BE2C (cell line): ENCODE measurements around a stretch of chr12.

DNA sequence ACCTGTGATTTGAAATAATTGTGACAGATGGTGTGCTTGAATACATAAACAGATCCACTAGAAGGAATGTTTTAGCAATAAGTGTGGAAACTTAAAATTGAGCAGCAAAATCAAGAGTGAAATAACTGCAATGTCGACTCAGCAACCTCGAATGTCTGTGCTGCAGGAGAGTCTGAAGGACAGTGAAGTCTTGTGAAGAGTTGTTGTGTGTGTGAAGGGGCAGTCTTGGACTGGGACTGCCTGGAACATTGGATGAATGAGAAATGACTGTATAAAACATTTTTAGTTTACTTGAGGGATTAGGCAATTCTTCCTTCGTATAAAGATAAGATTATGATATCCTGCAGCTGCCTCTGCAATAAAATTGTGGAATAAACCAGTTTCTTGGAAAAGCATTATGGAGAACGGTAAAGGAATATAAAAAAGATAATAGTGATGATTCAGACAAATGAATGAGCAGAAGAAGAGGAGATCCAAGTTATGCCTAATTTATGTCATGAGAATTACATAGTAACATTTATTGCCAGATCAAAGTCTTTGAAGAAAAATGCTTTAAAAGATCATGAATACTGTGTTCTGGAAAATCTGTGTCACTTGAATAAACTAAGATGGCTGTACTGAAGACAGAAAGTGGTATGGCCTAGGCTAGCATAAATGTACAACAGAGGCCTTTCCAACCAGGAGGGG, 30.9 kb upstream of the LUM start:
- RRBS: no CpG with 5 or more reads among the region's 4 CpGs

DNA sequence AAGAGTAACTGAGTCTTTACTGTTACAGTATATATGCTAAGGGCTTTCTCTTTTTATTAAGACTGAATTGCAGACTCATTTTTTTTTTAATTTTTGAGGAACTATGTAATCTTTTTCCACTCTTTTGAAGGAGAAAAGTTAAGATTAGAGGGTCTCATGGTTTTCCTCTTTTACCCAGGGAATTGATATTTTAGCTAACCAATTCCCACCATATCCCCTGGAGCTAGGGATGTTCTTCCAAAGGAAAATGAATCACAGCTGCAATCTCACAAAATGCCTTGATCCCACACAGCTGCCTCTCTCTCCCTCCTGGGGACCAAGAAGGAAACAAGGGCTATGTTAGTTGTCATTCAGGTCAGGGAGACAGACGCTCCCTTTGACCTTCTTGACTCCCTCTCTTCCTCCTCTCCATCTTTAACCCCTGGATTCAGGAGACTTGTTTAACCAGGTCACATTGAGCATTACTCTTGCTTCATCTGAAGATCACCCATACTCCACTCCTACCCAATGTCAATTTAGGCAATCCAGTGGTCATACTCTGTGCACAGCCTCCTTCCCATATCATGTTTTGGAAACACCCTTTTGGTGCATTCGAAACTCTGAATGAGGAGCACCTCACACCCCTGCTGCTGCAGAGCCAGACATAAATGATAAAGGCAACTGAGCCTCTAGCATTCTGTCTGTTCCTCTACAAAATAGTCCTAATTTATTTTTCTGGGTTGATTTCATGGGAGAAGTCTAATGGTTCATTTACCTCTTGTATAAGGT, 9.4 kb downstream of the DCN start:
- RRBS: no CpG with 5 or more reads among the region's 2 CpGs

GRCh38 chr12:91177982-91178707, 4.5 kb downstream of the DCN start:
- RRBS: no CpG with 5 or more reads among the region's 8 CpGs

GRCh38 chr12:91239478-91240111, 57.0 kb upstream of the DCN start:
- RRBS: no CpG with 5 or more reads among the region's 3 CpGs

- RRBS: no CpG with 5 or more reads among the region's 7 CpGs
These were observed 90.9 kb upstream of the DCN start for GRCh38 chr12:91273490-91274037.

GRCh38 chr12:91562419-91562914, 379.9 kb upstream of the DCN start:
- RRBS: no CpG with 5 or more reads among the region's 1 CpG

DNA sequence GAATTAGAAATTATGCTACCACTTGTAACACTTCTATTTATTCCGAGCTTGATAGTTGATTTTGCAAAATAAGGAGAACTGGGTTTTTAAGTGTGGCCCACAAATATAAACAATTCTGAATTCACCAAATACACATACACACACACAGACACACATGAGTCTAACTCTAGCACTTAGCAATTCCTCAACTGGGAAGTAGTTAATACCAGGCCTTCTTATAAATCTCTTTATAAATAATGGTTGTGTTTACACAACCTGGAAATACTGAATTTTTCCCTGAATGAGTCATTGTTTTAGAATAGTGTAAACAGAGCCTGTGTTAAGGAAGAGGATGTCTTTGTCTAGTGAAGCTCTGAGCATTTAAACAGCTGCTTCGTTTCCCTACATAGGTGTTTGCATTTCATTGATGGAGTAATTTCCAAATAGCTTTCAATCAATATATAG, 218.9 kb downstream of the BTG1 start:
- RRBS: no CpG with 5 or more reads among the region's 2 CpGs

DNA sequence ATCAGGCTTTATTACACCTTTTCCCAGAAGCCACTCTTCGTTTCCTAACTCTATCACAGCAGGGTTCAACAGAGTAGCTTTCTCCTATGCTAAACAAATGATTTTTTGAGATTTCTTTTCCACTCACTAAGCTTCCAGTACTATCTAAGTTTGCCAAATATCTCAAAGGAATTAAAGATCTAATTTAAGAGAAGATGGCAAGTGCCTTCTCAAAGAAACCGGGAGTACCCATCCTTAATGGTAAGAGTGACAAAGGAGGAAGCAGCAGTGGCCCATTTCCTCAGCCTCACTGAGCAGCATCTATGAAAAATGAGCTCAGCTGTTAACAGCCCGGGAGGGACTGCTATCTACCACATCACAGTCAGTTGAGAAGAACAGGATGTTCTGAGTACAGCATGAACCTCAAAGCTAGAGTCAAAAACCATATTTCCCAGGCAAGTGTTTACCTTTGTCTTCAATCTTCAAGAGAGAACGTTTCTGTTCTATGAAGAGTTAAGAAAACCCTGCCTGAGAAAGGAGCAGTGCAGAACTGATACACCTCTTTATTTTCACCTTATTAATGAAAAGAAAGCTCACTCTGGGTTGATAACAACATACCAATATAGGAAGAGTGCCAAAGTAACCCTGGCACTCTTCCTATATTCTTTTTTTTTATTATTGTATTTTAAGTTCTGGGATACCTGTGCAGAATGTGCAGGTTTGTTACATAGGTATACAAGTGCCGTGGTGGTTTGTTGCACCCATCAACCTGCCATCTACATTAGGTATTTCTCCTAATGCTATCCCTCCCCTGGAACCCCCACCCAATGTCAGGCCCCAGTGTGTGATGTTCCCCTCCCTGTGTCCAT, 115.0 kb downstream of the BTG1 start:
- RRBS: 65% methylated on average over 2 of the region's 5 CpGs

DNA sequence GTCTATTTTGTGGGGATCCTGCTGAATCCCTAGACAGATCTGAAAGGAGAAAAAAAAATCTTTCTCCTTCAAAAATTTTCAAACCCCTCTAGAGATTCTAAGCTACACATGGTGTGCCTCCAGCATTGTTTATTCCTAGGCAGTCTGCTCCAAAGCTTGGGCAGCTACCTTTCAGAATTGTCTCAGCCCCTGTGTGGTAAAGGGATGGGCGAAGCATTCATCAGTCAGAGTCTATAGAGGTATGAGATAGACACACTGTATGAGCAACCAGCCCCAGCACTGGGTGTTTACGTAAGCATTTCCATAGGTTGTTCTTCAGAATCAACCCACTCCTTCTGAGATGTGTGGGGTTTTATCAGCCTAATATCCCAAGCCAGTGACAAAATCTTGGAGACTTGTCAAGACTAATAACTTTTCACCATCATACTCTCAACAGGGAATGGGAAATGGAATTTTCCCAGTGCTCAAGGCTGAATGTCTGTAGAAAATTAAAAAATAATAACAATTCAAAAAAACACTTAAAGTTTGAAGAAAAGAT, 98.3 kb downstream of the BTG1 start:
- RRBS: no CpG with 5 or more reads among the region's 2 CpGs

GRCh38 chr12:92108126-92108498, 37.5 kb downstream of the BTG1 start:
- RRBS: no CpG with 5 or more reads among the region's 5 CpGs

DNA sequence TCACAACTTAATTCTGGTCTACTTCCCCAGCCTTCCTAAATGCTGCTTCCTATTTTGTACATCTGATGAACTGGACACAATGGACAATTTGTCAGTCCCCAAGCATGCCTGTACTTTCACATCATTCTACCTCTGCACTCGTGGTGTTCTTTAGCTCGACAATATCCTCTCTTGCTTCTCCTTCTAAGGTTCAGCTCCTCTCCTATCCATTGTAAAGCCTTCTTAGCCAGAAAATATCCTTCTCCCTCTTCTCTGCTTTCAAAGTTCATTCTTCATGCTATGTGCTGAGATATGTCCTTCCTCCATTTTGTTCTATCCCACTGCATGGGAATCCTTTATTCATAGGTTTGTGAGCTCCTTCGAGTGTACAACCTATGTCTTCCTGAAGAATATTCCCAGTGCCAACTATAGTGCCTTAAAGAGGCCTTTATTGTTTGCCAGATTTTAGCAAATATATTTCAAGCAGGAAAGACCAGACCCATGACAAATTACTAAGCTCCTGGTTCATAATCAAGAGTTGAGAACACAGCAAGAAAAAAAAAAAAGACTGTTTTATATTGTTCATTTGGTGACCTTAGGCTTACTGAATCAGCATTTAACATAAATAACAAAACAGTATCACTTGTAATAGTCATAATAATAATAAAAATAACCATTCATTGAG, 33.5 kb downstream of the BTG1 start:
- RRBS: no CpG with 5 or more reads among the region's 3 CpGs

GRCh38 chr12:92137247-92137693, 8.4 kb downstream of the BTG1 start:
- RRBS: no CpG with 5 or more reads among the region's 1 CpG

DNA sequence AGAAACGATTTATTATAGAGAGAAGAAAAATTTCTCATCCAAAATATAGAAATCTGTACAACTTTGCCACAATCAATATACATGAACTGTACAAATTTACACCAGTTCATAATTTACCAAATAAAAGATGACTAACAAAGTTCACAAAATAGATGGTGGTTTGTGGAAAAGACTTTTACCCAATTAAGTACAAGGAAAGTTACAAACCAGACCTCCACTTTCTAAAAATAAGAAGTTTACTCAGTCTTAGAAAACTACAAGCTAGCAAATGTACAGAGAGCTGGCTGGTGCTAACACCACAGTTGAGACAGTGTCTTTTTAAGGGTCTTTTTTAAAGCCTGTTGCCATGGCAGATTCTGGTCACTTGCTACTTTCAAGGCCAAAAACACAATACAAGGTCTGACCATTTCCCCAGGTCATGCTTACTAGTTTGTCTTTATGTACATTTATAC, 2.5 kb downstream of the BTG1 start:
- RRBS: no CpG with 5 or more reads among the region's 1 CpG

DNA sequence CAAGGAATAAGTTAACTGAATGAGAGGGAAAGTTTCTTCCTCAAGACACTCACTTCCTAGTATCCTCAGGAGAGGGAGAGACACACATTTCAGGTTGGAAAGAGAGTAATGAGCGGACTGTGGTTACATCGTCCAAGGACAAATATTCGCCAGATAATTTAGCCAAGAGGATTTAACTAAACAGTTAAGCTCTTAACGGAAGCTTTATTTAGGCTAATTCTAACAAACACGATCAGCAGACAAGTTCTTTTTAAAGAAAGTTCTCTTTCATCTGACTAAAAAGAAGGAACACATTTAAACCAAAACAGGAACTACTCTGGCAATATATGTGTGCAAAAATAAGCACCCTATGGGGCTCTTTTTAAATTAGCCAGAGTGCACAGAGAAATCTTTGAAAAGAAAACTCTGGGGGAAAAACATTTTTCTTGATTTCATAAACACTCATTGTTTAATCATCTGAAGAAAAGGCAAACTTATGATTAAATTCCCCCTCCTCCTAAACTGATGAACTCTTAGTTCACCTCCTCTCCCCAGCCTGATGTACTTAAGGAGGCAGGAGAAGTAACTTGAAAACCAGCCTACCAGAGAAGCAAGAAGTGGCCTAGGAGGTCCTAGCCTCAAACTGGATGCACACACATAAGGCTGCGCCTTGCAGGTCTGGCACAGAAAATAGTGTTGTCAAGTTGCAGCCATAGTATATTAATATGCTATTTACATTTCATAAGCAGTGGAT, 13.3 kb upstream of the BTG1 start:
- RRBS: no CpG with 5 or more reads among the region's 6 CpGs

DNA sequence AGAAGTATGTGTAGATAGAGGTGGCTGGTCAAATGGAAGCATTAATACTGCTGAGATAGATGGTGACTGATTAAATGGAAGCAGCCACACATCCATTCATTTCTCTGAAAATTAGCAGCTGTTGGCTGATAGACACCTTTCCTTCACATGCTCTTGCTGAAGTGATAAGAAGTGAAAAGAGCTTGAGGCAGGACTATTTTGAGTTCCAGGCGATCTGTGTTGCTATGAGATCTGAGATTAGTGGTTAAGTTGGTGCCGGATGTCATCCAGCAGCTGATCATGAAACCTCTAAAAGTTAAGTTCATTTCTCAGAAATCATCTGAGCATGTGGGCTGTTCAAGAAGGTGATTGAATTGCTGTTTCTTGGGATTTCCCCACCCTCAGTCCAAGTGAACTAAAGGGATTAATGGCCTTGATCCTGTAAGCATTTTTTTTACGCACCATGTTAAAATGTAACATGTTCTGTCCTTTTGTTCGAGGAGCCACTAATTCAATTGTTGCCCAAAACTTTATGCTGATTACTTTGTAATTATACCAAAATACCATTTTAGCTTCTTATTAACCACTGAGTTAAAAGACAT, 258.2 kb upstream of the BTG1 start:
- RRBS: no CpG with 5 or more reads among the region's 4 CpGs

DNA sequence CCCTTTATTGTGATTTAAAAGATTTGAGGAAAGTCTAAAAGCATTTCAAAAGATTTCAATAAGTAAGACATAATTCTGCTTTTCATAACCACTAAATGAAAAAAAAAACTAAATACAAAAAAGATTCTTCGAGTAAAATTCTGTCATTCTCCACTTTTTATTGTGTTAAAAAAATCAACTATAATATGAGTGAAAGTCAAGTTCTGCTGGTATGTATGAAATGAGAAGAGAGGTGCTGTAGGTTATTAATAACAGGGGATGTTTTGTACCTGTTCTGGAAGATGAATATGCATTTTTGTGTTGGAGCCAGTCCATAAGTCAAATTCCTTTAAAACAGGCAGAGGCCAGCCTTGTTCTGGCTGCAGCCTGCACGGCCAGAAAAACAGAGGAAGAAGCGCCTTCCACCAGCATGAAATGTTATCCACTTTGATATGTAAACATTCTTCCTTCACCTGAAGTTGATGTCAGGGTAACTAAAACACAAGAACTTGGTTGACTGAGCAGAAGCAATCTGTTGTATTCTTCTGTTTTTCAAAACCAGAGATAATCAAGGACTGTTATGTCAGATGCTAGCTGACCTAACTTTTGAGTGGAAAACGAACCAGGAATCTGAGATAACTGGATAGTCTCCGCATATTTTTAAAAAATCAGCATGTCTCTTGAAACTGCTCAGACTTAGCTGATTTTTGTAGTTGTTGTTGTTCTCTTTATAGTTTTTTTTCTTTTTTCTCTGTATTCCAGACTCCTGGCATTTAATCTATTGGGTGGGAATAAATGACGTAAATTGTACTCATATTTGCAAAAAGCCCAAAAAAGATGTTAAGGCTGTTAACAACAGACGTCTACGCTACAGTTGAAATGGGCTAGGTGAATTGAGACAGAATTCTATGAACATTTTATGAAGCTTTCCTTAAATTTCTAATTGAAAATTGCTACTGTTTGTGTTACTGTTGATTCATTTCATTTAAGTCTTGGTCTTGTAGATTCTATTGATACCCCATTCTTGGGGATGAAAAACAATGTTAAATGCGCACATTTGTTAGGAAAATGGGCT, 237.8 kb upstream of the PLEKHG7 start:
- RRBS: no CpG with 5 or more reads among the region's 9 CpGs

DNA sequence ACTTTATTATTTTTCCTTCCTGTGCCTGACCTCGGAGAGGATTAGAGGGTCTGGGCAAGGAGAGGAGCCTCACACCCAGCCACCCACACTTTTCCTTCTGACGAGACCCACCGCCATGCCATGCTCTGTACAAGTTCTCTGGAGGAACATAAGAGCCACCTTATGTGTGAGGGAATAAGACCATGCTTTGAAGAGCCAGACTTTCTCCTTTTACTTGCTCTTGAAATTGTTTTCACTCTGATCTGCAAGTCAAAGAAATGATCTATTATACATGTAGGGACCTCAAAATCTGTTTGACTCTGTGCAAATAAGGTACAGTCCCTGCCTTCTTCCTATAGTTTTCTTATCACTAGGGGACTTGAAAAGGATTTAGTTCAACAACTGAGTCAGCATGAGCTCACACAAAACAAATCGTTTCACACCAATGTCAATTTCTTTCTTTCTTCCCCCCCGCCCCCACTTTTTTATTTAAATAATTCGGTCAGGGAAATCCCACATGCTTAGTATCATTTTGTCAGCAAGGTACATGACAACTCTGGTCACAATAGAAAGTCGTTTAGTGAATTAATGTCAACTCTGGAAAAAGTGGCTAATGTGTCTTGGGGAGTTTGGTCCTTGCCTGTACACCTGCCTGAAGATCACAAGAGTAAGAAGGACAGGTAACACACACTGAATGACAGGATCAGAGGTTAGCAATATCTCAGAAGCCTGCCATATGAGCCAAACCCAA, 232.3 kb upstream of the PLEKHG7 start:
- RRBS: no CpG with 5 or more reads among the region's 7 CpGs

DNA sequence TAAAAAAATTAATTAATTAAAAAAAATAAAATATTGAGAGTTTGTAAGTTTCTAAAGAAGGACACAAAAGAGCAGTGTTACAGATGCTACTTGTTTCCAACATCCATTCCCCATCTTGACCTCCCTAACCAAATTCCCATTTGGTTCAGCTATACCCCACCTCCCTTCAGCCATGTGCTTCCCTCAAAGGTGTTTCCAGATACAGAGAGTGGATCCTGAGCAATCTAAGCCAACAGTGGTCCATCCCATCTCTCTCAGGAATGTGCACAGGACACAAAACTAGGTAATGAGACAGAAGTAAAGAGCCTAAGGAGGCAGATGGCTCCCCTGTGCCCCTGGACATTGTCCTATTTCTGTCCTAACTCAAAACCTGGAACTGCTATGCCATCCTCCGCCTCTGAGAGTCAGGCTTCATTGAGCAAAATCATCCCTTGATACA, 200.5 kb upstream of the PLEKHG7 start:
- RRBS: no CpG with 5 or more reads among the region's 1 CpG

DNA sequence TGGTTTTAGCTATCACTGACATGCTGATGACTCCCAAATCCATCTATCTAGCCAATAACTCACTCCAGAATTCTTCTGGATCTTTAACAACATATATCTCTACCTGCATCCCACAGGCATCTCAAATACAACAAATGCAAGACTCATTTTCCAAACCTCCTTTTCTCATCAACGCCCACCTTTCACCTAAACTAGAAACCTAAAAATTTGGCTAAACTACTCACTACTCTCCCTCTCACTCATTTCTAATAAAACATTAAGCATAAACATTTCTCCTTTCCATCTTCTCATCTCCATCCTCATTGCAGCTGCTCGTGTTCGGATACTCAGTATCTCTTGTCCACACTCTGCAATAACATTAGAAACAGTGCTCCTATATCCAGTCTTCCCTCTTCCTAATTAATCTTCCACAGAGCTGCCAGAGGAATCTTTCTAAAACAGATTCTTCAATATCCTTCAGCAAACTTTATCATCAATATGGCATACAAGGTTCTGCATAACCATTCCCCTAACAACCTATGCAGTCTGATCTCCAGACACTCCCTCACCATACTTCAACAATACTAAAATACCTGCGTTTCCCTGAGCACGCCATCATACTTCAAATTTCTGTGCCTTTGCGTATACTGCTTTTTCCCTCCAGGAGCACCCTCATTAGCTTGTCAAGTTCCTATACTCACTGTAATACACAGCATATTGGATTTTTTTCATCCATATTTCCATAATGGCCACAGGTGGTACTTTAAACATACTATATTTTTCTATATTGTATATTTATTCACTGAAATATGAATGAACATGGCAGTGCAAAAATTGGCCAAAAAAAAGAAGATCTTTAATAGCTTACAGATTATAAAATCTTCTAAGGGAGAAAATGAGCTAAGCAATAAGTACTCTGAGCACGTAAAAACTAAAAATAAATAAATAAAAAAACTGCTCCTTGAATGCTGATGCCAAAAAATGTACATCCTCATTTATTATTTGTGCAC, 62.2 kb downstream of the EEA1 start:
- RRBS: no CpG with 5 or more reads among the region's 7 CpGs

DNA sequence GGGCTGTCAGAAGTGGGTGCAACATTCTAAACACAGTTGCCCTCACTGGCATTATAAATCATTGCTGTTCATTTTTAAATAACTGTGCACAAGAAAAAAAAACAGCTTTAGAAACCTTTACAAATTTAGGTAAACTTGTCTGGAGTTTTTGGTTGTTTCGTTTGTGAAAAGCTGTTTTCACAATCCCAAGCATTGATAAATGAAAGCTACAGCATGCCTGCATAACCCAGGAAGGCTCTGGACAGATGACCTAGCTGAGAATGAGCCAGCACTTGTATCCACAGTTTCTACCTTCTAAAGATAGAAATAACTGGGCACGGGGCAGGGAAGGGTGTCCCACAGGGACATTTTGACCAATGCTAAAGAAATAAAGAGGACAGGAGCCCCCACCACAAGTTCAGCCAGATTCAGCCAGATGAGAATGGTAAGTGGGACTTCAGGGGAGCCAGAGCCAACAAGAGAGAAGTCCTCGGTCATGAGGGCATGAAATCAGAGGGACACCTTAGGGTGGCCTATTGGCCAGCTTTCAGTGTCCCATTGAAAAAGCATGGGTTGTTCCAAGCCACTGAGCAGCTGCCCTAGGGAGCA, 140.5 kb upstream of the NUDT4 start:
- RRBS: no CpG with 5 or more reads among the region's 3 CpGs